H1 (cell line): ENCODE measurements around a stretch of chr15.

DNA sequence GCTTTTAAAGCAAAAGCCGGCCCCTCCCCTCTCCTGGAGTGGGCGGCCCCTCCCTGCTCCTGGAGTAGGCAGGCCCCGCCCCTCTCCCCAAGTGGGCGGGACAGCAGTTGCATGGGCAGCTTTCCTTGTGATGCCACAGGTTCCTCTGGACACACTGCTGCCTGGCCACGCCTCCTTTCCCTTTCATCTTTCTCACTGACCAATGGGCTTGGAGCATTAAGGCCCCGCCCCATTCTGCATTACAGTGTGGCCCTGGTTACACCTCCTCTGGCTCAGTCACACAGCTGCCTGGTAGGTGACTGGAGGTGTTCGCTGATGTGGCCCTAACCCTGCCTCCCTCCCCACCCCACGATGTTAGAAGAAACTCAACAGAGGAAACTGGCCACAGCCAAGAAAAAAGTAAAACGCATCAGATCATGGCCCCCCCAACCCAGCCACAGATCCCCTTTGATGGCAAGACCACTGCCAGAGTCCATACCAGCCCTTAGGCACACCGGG lies 84.4 kb downstream of the ADAMTS7 start:
- RRBS: no CpG with 5 or more reads among the region's 10 CpGs
CAGE:
- cytosol, long polyA plus RNA: no peak
- long polyA plus RNA: no peak
- nucleus, long polyA plus RNA: no peak

DNA sequence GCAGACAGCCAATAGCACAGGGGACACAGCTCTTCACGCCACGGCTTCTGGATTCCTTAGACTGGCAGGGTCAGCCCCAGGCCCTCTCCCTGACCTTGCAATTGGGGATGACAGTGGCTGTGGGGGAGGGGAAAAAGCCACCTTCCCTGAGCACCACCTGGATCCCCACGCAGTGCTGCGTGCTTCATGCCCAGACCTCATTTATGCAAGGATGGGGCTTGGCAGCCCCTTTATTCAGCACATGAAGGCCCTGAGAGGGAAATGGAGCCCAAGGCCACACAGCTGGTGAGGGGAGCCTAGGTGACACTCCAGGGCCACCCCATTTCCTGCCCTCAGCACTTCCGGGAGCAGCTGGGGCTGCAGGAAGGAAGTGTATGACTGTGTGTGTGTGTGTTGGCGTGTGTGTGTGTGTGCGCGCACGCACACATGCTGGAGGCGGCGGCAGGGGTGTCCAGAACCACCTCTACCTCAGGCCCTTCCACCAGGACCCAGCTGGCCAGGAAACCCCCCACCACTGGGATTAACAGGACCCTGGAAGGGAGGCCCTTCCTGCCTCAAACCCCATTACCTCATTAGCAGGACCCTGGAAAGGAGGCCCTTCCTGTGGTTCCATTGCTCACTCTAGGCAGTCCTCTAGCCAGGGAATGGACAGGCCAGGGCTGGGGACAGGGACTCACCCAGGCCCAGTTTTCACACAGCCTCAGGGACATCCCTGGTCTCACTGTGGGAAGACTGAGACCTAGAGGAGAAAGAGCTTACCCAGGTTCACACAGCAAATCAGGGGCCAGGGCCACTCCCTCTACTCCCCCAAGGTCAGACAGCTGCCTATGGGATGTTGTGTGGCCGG lies 49.7 kb downstream of the ADAMTS7 start:
- RRBS: no CpG with 5 or more reads among the region's 12 CpGs
CAGE:
- cytosol, long polyA plus RNA: no peak
- long polyA plus RNA: no peak
- nucleus, long polyA plus RNA: no peak

GRCh38 chr15:78780175-78780533 lies 31.1 kb downstream of the ADAMTS7 start:
- RRBS: no CpG with 5 or more reads among the region's 8 CpGs
CAGE:
- cytosol, long polyA plus RNA: no peak
- long polyA plus RNA: no peak
- nucleus, long polyA plus RNA: no peak

DNA sequence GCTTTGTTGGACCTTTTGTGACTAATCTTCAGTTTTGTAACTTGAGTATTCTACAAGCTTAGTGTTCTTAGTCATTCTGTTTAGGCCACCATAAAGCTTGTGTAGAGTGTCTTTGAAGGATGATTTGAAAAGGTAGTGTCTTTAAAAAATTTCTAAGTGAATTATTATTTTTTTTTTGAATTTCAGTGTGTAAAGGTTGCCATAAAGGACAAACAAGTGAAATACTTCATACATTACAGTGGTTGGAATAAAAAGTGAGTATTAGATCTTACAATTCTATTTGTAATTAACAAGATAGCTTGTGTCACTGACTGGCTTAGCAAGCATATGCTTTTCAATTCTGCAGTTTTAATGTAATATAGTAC lies 7.6 kb downstream of the MORF4L1 start:
CAGE:
- cytosol, long polyA plus RNA: no peak
- long polyA plus RNA: no peak
- nucleus, long polyA plus RNA: no peak

GRCh38 chr15:78882908-78883346 lies 10.2 kb downstream of the MORF4L1 start:
- RRBS: no CpG with 5 or more reads among the region's 7 CpGs
CAGE:
- cytosol, long polyA plus RNA: no peak
- long polyA plus RNA: no peak
- nucleus, long polyA plus RNA: no peak

- RRBS: no CpG with 5 or more reads among the region's 13 CpGs
CAGE:
- cytosol, long polyA plus RNA: no peak
- long polyA plus RNA: no peak
- nucleus, long polyA plus RNA: no peak
These were observed 30.5 kb downstream of the CTSH start for GRCh38 chr15:78914139-78914899.

- RRBS: 86% methylated on average over 5 of the region's 23 CpGs
CAGE:
- cytosol, long polyA plus RNA: no peak
- long polyA plus RNA: no peak
- nucleus, long polyA plus RNA: no peak
These were observed 12.4 kb downstream of the CTSH start for GRCh38 chr15:78932002-78933273.

DNA sequence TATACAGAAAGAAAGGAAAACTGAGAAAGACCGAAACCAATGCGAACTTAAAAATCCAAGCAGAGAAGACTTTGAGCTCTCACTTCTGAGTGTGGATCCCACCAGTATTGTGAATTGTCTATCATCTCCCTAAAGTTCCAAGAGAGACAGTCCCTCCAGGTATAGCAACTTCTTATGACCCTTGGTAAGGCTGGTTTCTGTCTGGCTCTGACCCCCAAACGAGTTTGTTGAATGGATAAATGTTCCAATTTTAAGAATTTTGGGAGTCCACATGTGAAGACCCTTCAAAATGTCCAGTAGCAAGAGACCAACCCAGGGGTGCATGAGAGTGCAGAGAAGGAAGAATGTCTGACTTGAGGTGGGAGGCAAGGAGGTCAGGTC lies 53.7 kb downstream of the RASGRF1 start:
- RRBS: no CpG with 5 or more reads among the region's 3 CpGs
CAGE:
- cytosol, long polyA plus RNA: no peak
- long polyA plus RNA: no peak
- nucleus, long polyA plus RNA: no peak

DNA sequence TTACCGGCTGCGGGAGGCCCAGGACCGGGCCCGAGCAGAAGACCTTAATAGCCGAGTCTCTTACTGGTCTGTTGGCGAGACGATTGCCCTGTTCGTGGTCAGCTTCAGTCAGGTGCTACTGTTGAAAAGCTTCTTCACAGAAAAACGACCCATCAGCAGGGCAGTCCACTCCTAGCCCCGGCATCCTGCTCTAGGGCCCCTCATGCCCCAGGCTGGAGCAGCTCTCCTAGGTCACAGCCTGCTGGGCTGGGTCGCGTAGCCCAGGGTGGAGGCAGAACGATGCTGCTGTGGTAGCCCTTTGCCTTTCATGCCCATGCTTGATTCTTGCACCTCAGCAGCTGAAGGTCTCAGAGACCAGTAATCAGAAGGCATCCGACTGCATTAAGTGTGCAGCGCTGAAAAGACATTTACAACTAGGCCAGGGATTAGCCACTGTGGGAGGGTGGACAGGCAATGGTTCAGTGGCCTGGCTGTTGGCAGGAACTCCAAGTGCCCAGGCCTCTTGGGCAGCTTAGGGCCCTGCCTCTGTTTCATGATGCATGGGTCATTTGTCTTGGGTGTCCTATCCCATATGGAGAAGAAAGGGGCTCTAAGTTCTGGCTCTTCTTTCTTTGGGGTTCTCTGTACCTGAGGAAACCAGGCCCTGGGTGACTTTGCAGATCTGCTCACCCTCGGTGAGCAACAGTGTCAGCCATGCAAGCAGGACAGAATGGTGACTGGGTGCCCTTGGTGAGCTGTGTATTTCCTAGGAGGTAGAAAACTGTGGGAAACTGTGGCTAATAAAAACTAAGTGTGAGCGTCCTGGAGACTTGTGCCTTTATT lies 11.3 kb downstream of the TMED3 start:
- RRBS: no CpG with 5 or more reads among the region's 17 CpGs
CAGE:
- cytosol, long polyA plus RNA: no peak
- long polyA plus RNA: no peak
- nucleus, long polyA plus RNA: no peak

- RRBS: no CpG with 5 or more reads among the region's 2 CpGs
CAGE:
- cytosol, long polyA plus RNA: no peak
- long polyA plus RNA: no peak
- nucleus, long polyA plus RNA: no peak
These were observed 203.0 kb downstream of the MINAR1 start for GRCh38 chr15:79635148-79635518.

DNA sequence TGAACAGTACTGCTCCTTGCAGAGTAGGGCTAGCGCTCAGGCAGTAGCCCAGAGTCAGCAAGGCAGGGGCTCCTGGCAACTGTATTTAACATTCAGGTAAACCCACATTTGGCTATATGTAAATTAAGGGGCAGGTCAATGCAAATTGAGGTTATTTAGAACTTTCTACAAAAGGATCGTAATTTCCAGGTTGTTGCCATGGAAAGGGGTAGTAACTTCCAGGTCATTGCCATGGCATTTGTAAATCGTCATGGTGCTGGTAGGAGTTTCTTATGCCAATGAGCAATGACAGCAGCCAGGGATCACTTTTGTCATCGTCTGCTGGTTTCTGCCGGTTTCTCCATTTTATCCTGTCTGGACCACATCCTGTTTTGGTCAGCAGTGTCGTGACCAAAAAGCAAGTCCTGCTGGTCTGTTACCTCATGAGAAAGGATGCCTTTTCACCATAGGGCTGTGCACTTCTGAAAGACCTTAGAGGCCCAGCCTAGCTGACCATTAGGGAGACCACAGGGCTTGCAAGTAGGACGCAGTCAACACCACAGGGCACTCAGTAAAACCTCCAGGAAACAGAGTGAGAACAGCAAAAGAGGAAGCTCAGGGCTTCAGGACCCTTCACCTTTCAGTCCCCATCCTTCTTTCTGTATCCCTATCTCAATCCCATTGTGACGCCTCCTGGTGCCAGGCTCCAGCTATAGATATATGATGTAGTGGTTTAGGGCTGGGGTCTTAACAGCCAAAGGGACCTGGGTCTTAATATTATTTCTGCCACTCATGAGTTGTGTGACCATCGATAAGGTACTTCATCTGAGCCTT lies 24.1 kb downstream of the MTHFS start:
- RRBS: no CpG with 5 or more reads among the region's 9 CpGs
CAGE:
- cytosol, long polyA plus RNA: no peak
- long polyA plus RNA: no peak
- nucleus, long polyA plus RNA: no peak

DNA sequence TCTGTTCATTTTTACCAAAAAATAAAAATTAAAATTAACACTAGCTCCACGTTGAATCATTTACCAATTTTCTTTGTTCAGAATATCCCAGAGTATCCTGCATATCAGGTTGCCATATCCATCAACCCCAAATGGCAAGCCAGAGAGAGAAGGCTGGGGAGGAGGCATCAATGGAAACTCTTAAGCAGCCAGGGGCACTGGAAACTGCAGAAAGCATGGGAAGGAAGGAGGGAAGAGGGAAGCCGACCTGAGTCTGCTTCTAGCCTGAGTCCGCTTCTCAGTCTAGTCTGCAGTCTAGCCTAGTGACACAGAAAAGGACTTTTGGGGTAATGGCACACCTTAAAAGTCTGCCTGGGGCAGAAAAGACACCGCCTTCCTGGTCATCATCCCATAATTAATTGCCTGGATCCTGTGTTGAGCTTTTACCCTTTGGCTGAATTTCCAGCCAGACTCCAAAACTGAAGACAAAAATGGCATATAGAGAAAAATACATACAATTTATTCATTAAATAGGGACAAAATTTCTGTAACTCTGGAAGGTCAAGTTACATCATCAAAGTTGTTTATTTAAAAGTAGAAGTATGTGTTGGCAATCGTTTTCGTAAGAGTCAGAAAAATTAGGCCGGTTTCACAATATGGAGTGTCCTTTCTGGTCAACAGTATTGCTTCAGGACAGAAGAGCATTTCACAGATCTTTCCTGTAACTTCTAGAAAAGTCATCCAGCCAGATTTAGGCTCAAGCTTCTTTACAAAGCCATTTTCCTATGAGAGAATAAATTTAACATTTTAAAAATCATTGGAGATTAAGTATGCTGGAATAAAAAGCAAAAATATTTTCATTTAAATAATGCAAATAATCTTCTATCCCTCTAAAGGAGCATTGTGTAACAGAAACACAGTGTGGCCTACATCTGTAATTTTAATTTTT lies 1.8 kb upstream of the MTHFS start:
- RRBS: no CpG with 5 or more reads among the region's 7 CpGs
CAGE:
- cytosol, long polyA plus RNA: no peak
- long polyA plus RNA: no peak
- nucleus, long polyA plus RNA: no peak

- RRBS: no CpG with 5 or more reads among the region's 9 CpGs
CAGE:
- cytosol, long polyA plus RNA: no peak
- long polyA plus RNA: no peak
- nucleus, long polyA plus RNA: no peak
These were observed 29.9 kb upstream of the MTHFS start for GRCh38 chr15:79926748-79927124.

GRCh38 chr15:79956481-79956961 lies 14.5 kb downstream of the BCL2A1 start:
- RRBS: no CpG with 5 or more reads among the region's 4 CpGs
CAGE:
- cytosol, long polyA plus RNA: no peak
- long polyA plus RNA: no peak
- nucleus, long polyA plus RNA: no peak

DNA sequence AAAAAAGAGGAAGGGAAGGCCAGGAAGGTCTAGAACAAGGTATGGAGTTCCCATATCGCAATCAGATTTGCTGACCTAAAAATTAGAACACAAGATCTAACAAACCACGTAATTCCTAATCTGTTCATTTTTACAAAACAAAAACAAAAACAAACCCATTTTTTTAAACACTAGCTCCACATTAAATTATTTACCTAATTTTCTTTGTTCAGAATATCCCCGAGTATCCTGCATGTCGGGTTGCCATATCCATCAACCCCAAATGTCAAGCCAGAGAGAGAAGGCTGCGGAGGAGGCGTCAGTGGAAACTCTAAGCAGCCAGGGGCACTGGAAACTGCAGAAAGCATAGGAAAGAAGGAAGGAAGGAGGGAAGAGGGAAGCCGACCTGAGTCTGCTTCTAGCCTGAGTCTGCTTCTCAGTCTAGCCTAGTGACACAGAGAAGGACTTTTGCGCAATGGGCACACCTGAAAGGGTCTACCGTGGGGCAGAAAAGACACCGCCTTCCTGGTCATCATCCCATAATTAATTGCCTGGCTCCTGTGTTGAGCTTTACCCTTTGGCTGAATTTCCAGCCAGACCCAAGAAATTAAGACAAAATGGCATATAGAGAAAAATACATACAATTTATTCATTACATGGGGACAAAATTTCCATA lies 10.6 kb downstream of the BCL2A1 start:
- RRBS: no CpG with 5 or more reads among the region's 10 CpGs
CAGE:
- cytosol, long polyA plus RNA: no peak
- long polyA plus RNA: no peak
- nucleus, long polyA plus RNA: no peak

- RRBS: no CpG with 5 or more reads among the region's 1 CpG
CAGE:
- cytosol, long polyA plus RNA: no peak
- long polyA plus RNA: no peak
- nucleus, long polyA plus RNA: start-site peak on the plus strand at chr15:80082129-80082300, 7 reads
These were observed 22.7 kb downstream of the ZFAND6 start for GRCh38 chr15:80082143-80082552.

DNA sequence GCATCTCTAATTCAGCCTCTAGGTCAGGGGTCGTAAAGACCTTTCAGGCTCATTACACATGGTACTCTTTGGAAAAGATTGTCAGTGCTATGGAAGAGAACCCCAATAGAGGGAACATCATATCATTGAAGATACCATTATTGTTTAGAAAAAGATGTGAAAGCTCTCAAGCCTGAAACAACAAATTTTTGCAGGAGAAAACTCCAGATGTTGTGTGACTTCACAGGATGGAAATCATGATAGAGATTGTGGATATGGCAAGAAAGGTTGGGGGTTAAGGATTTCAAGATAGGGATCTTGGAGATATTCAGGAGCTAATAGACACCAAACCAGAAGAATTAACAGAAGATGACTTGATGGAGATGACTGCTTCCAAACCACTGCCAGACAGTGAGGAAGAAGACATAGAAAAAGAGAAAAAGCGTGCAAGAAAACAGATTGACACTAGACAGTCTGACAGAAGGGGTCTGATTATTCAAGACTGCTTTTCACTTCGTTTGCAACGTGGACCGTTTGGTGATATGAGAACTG lies 18.3 kb upstream of the FAH start:
- RRBS: no CpG with 5 or more reads among the region's 5 CpGs
CAGE:
- cytosol, long polyA plus RNA: no peak
- long polyA plus RNA: no peak
- nucleus, long polyA plus RNA: no peak

DNA sequence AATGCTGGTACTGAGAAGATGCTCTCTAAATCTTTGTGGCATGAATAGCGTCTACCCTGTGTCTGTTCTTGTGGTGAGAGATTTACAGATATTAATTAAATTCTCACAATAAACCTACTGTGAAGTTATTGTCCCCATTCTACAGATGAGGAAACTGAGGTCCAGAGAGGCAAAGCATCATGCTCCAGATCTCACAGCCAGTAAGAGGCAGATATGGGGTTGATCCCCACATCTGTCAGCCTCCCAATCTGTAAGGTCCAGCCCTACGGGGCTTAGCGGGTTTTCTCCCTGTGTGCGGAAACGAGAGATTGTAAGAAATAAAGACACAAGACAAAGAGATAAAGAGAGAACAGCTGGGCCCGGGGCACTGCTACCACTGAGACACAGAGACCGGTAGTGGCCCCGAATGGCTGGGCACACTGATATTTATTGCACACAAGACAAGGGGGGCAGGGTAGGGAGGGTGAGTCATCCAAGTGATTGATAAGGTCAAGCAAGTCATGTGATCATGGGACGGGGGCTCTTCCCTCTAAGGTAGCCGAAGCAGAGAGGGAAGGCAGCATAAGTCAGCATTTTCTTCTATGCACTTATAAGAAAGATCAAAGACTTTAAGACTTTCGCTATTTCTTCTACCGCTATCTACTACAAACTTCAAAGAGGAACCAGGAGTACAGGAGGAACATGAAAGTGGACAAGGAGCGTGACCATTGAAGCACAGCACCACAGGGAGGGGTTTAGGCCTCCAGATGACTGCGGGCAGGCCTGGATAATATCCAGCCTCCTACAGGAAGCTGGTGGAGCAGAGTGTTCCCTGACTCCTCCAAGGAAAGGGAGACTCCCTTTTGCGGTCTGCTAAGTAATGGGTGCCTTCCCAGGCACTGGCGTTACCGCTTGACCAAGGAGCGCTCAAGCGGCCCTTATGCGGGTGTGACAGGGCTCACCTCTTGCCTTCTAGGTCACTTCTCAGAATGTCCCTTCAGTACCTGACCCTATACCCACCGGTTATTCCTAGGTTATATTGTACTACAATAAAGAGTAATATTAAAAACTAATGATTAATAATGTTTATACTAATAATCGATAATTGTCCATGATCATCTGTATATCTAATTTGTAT lies 2.8 kb downstream of the FAH start:
- RRBS: no CpG with 5 or more reads among the region's 22 CpGs
CAGE:
- cytosol, long polyA plus RNA: no peak
- long polyA plus RNA: no peak
- nucleus, long polyA plus RNA: no peak

DNA sequence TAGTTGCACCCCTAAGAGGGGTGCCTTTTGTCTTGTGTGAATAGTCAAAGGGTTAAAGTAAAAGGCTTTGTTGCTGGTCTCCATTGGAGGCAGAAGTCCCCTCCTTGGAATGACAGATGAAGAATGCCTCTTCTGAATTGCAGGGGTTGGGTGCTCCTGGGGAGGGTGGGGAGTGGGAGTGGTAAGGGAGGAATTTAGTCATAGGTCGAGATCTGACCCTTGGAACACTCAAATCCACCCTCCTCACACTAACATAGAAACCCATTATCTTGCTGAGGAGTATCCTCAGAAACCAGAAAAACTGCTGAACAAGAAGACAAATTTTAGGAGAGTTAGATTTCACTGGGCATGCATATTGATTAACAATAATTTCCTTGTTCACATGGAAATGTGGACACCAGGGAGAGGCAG lies 4.7 kb downstream of the CTXND1 start:
- RRBS: no CpG with 5 or more reads among the region's 1 CpG
CAGE:
- cytosol, long polyA plus RNA: no peak
- long polyA plus RNA: no peak
- nucleus, long polyA plus RNA: no peak

GRCh38 chr15:80249427-80250497 lies 2.3 kb downstream of the CTXND1 start:
- RRBS: no CpG with 5 or more reads among the region's 7 CpGs
CAGE:
- cytosol, long polyA plus RNA: no peak
- long polyA plus RNA: no peak
- nucleus, long polyA plus RNA: no peak